ENCODE measurements around a stretch of chr12.

GRCh38 chr12:89352833-89353893, 862 bp upstream of the DUSP6 start:
- PRO-cap = bidirectional peak, plus-strand start at chr12:89353048, minus-strand start at chr12:89352936; bidirectional peak, plus-strand start at chr12:89353301, minus-strand start at chr12:89353098; bidirectional peak, plus-strand start at chr12:89353430, minus-strand start at chr12:89353528

DNA sequence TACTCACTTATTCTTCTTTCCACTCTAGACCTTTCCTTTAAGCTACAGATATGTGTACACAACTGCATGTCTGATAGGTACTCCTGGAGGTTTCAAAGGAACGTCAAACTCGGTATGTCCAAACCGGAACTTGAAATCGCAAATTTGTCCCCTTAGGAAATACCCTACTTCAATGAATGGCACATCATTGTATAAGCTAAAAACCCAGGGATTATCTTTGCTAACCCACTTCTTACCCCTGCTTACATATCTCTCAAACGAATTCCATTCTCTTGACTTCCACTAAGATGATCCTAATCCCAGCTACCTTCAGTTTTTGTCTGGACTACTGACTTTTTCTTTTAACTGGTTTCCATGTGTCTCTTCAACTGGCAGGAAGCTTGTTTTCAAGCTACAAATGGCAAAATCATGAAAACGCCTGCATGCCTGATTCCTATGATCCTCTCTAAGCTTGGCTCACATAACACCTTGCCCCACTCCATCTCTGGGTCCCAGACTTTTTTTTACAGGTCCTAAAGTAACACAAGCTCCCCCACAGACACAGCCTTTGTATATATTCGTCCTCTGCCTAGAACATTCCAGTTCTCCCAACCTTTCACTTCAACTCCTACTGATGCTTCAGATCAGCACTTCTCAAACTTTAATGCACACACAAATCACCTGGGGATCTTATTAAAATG, 85.7 kb downstream of the GALNT4 start:
- PRO-cap = no peak

- PRO-cap = no peak
These were observed 2.5 kb upstream of the POC1B start for GRCh38 chr12:89528170-89528917.

DNA sequence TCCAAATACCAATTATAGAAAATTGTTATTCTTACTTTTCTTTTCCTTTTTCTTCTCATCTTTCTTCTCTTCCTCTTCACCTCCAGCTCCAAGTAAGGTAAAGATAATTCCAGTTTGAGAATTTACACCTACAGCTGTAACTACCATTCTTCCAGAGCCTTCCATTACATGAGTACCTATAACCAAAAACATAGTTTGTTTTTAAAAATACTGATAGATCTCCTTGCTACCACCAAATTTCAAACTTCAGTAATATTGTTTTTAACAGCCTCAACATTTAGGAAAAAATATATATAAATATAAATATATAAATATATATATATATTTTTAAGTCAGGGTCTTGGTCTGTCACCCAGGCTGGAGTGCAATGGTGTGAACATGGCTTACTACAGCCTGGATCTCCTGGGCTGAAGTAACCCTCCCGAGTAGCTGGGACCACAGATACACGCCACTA, 78.1 kb downstream of the ATP2B1 start:
- PRO-cap = no peak

DNA sequence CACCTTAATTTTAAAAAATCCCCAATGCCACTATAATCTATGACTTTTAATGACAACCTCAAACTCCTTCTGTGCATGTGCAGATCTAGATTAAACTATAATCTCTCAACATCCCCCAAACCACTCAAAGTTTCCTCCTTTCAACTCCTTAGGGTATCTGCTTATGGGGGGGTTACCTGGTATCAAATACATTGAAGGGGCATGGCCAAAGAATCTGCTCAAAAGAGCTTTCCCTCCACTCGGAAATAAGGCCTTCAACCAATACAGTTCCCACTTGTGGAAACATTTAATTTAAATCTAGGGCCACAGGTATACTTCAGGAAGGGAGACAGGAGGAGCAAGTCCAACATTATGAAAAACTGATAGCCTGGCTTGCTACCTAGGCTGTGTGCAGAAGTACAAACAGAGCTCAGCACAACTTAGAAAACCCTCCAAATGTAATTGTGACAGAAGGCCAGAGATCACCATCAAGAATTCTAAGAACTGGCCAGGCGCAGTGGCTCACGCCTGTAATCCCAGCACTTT, 14.3 kb downstream of the ATP2B1 start:
- PRO-cap = no peak

GRCh38 chr12:89706892-89707404, 1.7 kb downstream of the ATP2B1 start:
- PRO-cap = no peak

- PRO-cap = no peak
These were observed 234.2 kb upstream of the ATP2B1 start for GRCh38 chr12:89942760-89943317.

GRCh38 chr12:91663286-91663737, 480.7 kb upstream of the DCN start:
- PRO-cap = no peak

DNA sequence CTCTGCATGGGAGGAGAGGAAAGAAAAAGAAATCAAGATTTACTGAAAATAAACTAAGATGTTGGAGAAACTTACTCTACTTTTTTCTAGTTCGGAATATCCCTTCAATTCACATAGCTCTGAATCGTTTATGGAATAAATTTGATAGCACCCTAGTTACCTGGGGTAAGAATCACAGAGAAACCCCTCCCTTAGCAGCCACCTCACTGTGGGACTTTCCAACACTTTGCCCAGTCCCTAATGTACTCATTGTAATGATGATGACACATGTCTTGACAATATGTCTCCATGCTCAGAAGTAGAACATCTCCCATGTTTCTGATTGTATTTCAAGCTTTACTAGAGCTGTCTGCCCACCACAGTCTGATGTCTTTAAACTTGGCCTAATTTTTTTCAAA, 267.8 kb downstream of the BTG1 start:
- PRO-cap = no peak

DNA sequence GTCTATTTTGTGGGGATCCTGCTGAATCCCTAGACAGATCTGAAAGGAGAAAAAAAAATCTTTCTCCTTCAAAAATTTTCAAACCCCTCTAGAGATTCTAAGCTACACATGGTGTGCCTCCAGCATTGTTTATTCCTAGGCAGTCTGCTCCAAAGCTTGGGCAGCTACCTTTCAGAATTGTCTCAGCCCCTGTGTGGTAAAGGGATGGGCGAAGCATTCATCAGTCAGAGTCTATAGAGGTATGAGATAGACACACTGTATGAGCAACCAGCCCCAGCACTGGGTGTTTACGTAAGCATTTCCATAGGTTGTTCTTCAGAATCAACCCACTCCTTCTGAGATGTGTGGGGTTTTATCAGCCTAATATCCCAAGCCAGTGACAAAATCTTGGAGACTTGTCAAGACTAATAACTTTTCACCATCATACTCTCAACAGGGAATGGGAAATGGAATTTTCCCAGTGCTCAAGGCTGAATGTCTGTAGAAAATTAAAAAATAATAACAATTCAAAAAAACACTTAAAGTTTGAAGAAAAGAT, 98.3 kb downstream of the BTG1 start:
- PRO-cap = no peak

DNA sequence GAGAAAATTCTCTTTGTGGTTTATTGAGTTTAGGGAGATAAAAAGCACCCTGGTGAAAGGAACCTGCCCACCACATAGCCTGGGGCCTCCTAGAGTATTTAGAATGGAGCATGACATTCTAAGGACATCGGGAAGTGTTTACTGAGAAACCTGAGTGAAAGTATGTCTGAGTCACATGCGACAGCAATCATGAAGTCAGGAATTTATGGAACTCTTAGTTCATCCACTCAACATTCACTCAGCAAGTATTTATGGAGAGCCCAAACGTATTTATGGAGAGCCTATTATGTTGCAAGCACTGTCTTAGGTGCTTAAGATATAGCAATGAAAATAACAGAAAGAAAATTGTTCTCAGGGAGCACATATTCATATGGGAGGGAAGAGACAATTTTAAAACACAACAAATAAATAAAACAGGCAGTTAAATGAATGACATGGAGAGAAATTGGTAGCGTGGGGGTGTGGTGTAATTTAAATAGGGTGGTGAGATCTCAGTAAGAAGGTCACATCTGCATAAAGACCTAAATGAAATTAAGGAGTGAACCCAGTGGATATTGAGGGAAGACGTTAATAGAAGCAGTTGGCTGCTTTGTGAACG, 65.0 kb downstream of the BTG1 start:
- PRO-cap = no peak

DNA sequence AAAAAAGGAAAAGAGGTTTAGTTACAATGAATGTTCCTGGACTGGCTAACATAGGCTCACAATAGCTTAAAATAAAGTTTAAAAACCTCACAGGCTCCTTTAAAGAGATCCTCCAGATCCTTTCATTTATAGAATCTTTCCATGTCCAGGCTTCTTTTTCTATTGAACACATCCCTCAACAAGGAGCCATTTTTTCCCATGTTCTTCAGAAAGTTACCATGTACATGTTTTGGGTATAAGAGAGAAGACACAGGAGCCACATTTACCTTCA, 20.4 kb downstream of the BTG1 start:
- PRO-cap = no peak

DNA sequence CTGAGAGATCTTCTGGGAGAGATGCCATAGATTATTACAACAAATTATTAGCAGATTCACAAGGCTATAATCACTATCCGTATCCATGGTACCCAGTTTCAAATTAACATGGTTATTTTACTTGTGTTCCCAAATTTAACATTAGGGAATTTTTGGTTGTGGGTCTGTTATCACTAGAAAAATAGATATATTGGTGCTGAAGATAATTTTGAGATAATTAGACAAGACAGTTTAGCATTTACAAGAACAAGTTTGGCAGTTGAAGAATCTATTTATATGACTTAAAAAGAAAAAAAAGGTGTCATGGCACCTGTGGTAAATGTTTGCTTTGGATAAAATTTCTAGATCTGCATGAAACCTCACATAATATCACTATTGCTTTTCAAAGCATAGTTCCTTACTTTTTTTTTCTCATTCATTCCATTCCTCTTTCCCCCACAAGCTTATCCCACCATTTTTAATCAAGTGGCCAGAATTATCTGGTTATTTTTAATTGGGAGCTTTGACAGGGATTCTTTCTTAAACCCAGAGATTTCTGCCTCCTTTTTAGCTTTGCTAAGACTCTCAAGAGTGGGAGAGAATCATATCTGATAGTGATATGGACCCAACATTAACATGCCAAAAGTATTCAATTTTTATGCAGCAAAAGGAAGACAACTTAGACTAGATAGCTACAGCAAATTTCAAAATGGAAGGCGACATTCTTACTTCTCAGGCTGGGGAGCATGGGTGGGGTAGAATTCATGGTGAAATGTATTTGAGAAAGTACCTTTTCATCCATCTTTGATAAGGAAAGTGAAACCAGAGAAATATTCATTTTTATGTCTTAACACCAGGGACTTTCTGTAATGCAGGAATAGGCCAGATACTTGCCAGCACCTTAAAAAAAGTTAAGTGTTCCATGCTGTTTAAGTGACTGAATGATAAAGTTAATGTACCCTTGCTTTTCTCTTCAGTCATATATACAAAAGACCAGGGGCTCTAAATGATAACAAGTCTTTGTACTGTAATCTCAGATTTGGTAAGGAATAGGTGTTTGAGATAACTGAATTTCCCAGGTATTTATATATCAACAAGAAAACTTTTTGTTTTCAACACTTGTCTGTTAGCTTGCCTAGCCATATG, 13.6 kb downstream of the BTG1 start:
- PRO-cap = no peak

- PRO-cap = no peak
These were observed 8.0 kb downstream of the BTG1 start for GRCh38 chr12:92137694-92137993.

DNA sequence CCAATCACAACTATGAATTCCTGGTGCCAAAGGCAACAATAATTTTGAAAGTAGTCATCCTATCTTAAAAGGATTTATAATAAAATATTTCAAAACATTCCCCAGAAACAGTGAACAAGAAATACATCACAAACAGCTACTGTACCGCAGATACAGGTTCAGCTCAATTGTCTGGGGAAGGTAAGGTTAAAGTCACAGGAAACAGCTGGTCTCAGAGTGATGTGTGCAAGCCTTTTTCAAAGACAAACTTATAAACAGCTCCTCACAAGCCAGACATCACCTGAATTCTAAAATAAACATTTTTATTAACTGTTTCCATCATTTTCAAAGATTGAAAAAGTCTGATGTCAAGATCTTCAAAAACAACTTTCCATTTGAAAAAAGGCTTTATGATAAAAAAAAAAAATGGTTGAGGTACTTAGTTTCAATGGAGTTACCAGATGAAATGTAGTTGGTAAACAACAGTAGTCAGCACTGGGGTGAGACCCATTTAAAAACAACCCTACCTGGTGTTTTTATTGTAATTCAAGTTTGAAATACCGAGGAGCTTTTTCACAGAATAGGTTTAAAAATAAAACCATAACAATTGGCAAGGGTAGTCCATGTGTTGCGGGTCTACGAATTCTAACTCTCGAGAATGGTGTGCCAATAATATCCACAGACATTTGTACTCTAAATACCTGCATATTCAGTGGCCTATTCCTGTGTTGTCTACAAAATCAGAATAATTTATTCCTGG, 4.0 kb downstream of the BTG1 start:
- PRO-cap = no peak

GRCh38 chr12:92144214-92144571, 1.5 kb downstream of the BTG1 start:
- PRO-cap = bidirectional peak, plus-strand start at chr12:92144296, minus-strand start at chr12:92144163

- PRO-cap = no peak
These were observed 232.3 kb upstream of the PLEKHG7 start for GRCh38 chr12:92470337-92471066.

- PRO-cap = no peak
These were observed 159.4 kb upstream of the PLEKHG7 start for GRCh38 chr12:92543363-92543775.

GRCh38 chr12:92543781-92544306, 158.9 kb upstream of the PLEKHG7 start:
- PRO-cap = no peak

DNA sequence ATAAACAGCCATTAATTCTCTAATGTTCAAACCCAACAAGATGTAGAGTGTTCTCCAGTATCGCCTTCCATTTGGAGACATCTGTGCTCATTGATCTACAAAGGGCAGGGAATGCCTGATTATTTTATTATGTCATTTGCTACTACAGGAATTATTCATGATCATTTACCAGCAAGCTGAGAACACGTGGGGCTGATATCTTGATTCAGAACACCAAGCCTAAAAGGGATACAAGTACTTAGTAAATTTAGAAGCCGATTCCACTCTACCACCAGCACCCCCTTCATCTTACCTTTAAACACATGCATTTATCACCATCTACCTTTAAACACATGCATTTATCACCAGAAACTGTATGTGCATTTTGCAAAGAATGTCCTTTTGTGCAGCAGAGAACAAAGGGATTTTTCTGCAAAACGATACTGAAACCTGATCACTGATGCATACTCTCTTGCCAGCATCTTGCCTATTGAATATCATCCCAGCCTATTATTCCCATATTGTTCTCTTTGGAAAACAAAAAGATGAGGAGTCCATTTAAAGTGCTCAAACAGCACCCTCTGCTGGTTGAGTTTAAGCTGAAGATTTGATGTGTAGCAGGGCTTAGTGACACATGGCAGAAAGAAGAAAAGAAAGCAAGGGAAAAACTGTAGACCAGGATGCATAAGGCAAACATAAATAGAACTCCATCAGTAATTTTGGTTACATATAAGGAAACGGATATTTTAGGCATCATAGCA, 132.6 kb upstream of the PLEKHG7 start:
- PRO-cap = unidirectional peak, minus-strand start at position 441 of the sequence